Heart left ventricle (tissue), 7 donors: ENCODE data around the gene PEDS1.

DNA sequence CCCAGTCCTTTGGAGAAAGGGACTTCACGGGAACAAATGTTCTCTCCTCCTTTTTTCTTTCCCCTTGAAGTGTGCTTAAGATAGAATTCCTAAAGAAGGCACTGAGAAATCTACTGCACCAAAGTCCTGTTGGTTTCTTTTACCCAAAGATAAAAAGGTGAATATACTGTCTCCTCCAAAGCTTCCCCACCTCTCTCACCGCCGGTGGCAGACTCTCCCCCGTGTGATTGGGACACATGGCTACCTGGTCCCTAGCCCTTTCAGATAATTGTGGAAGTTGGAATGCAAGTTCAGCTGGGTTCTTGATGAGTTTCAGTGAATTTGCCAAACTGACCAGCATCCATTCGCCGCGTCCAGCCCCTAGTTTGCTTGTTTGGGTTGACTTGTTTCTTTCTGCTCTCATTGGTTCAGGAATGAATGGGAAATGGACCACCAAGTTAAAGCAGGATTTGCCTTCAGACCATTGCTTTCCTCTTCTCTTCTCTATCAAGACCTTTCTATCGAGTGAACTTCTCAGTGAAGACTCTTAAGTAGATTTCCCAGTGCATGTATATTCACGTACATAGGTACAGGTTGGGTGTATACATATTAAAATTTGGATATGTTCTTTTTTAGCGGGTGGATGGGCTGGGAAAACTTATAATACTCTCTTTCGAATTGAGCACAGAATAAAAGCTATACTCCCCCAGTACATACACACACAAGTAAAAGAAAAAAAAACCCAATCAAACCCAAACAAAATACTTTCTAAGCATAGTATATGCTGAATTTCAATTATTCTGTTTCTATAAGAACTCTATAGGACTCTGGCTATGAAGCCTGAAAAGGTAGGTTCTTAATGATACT, 91.7 kb upstream of the ZNFX1 start:
- PRO-cap, 6 experiments = no peak in any of the 6 experiments
- RAMPAGE, long total RNA, 2 experiments = no peak in any of the 2 experiments
- RRBS = no CpG with 5 or more reads among the region's 11 CpGs

DNA sequence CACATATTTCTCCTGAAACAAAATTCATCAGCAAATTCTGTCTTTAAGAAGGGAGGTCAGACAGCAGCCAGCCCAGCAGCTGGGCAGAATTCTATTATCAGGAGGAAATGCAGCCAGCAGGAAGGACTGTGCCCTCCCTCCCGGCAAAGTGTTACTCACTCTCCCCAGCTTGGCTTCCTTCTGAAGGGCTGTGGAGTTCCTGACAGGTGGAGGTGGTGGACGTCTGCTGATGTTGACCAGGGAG, 37.3 kb downstream of the KCNB1 start:
- PRO-cap, 6 experiments = no peak in any of the 6 experiments
- RAMPAGE, long total RNA, 2 experiments = no peak in any of the 2 experiments
- RRBS = 3% methylated on average over 1 of the region's 2 CpGs

DNA sequence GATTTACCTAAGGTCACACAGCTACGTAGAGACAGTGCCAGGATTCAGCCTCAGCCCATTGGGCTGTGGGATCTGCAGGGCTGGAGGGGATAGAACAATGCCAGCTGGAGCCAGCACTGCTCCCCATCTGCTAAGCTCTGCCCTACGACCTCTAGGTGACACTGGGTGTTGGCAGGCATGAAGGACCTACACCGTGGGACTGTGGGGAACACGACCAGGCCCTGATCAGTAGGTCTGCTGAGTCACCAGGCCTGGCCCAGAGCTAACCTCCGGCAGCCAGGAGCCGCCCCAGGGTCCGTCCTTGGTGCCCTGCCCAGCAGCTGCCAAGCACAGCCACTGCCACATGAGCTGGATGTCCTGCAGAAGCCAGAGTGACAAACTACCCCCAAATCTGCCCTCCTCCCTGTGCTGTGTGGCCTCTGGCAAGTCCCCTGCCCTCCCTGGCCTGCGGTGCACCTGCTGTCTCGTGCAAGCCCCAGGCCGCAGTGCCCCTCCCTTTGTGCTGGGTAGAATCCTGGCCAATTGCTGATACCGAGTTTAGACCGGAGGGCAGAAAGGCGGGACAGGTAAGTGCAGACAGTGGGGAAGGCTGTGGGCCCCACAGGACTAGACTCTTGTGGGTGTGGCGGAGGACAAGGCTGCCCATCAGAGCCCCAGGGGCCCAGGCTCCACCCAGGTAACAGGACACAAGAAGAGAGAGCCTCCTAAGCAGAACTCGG, 47.7 kb upstream of the PTGIS start:
- PRO-cap, 6 experiments = peak in 2 of 6 experiments; most common plus-strand start position 305 of the sequence (in 1); most common minus-strand start position 236 of the sequence (in 1)
- RAMPAGE, long total RNA, 2 experiments = no peak in any of the 2 experiments
- RRBS = no CpG with 5 or more reads among the region's 15 CpGs

DNA sequence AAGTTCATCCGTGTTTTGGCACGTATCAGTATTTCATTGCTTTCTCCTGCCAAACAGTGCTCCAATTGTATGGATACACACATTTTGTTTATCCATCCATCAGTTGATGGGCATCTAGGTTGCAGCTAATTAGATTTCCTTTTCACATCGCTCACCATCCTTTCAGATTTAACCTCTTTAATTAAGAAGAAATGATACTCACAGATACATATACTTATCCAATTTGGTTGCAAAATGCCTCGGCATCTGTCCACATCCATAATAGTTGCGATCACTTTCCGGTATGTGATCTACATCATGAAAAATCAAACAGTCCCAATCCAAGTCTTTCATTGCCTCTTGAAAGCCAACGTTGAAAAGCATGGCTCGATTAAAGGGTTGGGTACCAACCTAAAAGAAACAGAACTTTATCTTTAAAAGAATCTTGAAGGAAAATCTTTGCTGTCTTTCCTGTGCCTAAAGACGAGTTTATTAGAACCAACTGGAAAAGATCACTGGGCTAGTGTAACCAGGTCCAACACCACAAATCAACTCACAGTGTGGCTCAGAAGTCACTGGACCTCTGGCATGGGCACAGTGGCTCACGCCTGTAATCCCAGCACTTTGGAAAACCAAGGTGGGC, 72.5 kb upstream of the PTGIS start:
- PRO-cap, 6 experiments = no peak in any of the 6 experiments
- RAMPAGE, long total RNA, 2 experiments = no peak in any of the 2 experiments
- RRBS = no CpG with 5 or more reads among the region's 10 CpGs

DNA sequence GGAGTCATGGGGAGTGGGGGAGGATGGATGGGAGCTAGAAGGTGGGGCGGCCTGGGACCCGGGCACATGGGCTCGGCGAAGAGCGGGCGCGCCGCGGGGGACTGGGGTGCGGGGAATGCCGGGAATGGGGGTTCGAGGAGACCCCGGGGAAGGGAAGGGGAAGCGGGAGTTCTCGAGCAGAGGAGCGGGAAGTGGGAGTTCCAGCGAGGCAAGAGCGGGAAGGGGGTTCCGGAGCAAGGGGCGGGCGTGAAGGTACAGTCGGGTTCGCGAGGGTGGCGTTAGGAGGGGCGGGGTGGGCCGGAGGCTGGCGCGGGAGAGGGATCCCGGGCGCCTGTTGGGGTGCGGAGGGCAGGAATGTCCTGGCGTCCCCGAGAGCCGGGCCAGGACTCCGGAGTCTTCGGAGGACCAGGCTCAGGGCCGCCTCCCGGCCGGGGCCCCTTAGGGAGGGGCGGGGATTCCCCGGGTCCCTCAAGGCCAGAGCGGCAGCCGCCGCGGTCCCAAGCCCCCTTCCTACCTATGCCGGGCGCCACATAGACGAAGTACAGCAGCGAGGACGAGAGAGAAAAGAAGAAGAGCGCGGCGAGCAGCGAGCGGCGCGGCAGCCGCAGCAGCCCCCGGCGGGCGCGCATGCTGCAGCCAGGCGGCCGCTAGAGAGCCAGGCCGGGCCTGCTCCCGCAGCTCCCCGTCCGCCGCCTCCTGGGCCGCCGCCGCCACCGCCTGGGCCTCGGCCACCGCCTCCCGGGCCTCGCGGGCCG, 439 bp downstream of the B4GALT5 start:
- PRO-cap, 6 experiments = peak in 3 of 6 experiments; most common plus-strand start position 37 of the sequence (in 1); most common minus-strand start position 388 of the sequence (in 3)
- RAMPAGE, long total RNA, 2 experiments = no peak in any of the 2 experiments
- RRBS = 1% methylated on average over 69 of the region's 80 CpGs

- PRO-cap, 6 experiments = no peak in any of the 6 experiments
- RAMPAGE, long total RNA, 2 experiments = no peak in any of the 2 experiments
- RRBS = no CpG with 5 or more reads among the region's 12 CpGs
These were observed 7.3 kb upstream of the SLC9A8 start for GRCh38 chr20:49805198-49805956.

DNA sequence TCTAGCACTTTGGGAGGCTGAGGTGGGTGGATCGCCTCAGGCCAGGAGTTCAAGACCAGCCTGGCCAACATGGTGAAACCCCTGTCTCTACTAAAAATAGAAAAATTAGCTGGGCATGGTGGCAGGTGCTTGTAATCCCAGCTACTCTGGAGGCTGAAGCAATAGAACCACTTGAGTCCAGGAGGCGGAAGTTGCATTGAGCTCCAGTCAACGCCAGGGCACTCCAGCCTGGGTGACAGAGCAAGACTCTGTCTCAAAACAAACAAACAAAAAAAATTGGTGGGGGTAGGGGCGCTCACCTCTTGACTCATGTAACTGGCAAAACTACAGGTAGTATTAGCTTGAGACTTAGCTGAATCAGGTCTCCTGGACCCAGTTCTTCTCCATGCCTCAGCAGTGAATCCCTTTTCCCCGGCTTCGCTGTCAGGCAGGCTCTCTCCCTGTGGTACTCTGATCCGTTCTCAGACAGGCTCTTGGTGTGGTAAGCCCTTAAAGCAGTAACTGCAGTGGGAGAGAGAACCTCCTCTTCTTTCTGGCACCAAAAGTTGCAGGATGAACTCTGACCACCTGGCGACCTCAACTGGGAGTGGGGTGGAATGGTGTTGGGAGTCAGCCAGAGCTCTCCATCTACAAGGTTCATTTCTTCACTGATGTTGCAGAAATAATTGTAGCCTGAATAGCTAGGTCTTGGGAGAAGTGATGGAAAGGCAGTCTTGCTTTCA, 12.9 kb downstream of the SLC9A8 start:
- PRO-cap, 6 experiments = no peak in any of the 6 experiments
- RAMPAGE, long total RNA, 2 experiments = no peak in any of the 2 experiments
- RRBS = no CpG with 5 or more reads among the region's 8 CpGs

- PRO-cap, 6 experiments = peak in 6 of 6 experiments; most common plus-strand start chr20:50147567 (in 3); most common minus-strand start chr20:50147450 (in 6)
- RAMPAGE, long total RNA, 2 experiments = no peak in any of the 2 experiments
- RRBS = no CpG with 5 or more reads among the region's 23 CpGs
These were observed 6.5 kb downstream of the PEDS1 start for GRCh38 chr20:50146519-50147902.

DNA sequence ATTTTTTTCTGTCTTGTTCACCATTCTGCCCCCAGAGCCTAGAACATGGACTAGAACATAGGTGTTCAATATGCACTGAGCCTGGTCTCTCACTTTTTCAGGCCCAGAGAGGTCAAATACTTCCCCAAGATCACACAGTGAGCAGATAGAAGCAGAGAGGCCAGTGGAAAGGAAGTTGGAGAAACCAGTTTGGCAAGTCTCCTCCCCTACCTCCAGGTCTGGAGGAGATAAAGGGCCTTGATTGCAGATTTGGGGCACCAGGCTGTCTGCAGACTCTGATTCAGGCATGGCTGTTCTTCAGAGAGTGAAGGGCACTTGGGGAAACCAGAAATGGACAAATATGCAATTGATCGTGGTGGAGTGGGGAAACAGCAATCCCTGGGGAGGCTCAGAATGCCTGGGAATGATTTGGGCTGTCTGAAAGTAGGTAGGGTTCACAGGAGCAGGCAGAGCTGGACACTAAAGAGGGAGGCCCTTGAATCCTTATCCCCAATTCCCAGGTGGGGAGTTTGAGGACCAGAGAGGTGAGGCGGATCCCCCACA, 2.5 kb downstream of the PEDS1 start:
- PRO-cap, 6 experiments = no peak in any of the 6 experiments
- RAMPAGE, long total RNA, 2 experiments = no peak in any of the 2 experiments
- RRBS = no CpG with 5 or more reads among the region's 2 CpGs

- PRO-cap, 6 experiments = peak in 6 of 6 experiments; most common plus-strand start chr20:50153928 (in 6); most common minus-strand start chr20:50153723 (in 6)
- RAMPAGE, long total RNA, 2 experiments = no peak in any of the 2 experiments
- RRBS = under 1% methylated on average over 66 of the region's 92 CpGs
These were observed at the start of gene PEDS1 for GRCh38 chr20:50153500-50154192. Gene PEDS1, minus strand, starts transcription at chr20:50153723.

GRCh38 chr20:50165948-50166687, 12.6 kb upstream of the PEDS1 start:
- PRO-cap, 6 experiments = peak in 6 of 6 experiments; most common plus-strand start chr20:50166308 (in 4); most common minus-strand start chr20:50166200 (in 4)
- RAMPAGE, long total RNA, 2 experiments = start-site peak on the minus strand in 1 of 2 experiments, at chr20:50166109-50166119 at its widest, 11 reads per replicate
- RRBS = no CpG with 5 or more reads among the region's 16 CpGs

GRCh38 chr20:50191484-50191703, 764 bp downstream of the CEBPB start:
- PRO-cap, 6 experiments = peak in 2 of 6 experiments; most common plus-strand start chr20:50191598 (in 1); most common minus-strand start chr20:50191507 (in 1)
- RAMPAGE, long total RNA, 2 experiments = no peak in any of the 2 experiments
- RRBS = under 1% methylated on average over 19 of the region's 36 CpGs

DNA sequence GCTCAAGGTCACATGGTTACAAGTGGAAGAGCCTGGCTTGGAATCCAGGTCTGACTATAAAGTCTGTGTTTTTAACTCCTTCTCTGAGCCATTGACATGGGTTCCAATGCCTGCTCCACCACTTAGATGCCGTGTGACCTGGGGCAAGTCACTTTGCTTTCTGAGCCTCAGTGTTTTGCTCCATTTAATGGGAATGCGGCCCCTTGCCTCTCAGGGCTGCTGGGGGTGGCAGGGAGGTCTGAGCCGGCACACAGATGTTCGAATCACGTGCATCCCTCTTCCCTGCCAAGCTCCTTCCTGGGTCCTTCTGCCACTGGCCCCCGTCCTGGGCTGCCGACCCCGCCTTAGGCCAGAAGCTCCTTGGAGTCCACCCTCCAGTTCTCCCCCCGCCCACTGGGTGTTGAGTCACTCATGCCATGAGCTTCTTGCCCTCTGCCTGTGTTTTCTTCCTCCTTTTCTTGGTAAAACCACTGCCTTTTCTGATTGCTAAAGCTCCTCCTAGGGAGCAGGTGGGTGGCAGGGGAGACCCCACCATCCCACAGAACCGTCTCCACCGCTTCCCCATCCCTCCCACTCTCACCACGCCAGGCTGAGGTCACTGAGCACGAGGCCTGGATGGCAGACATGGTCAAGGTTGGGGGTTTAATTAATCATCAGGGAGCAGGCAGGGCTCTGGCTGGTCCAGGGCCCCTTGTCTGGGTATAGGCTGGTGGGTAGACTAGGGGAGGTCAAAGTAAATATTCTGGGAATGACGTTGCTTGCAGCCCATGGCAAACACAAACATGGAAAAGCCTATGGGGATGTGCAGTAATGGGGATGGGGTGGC, 35.8 kb downstream of the CEBPB start:
- PRO-cap, 6 experiments = no peak in any of the 6 experiments
- RAMPAGE, long total RNA, 2 experiments = no peak in any of the 2 experiments
- RRBS = no CpG with 5 or more reads among the region's 14 CpGs

- PRO-cap, 6 experiments = no peak in any of the 6 experiments
- RAMPAGE, long total RNA, 2 experiments = no peak in any of the 2 experiments
- RRBS = no CpG with 5 or more reads among the region's 5 CpGs
These were observed 113.3 kb downstream of the CEBPB start for GRCh38 chr20:50303898-50304408.

DNA sequence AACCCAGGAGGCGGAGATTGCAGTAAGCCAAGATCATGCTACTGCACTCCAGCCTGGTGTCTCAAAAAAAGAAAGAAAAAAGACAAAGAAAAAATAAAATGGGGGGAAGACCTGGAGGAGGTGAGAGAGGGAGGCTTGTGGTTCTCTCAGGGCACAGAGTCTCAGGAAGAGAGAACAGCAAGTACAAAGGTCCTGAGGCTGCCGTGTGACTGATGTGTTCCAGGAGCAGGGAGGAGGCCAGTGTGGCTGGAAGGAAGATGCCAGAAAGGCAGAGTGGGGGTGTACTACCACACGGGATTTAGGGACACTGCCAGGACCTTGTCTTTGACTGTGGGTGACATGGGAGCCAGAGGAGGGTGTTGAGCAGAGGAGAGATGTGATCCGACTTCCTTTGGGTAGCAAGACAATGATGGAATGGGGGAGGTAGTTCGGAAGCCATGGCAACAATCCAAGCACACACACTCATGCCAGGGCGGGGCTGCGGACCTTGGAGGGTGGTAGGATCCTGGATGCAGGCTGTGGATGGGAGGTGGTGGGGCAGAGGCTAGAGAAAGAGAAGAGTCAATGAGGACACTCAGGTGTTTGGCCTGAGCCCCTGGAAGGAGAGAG, 136.4 kb upstream of the PTPN1 start:
- PRO-cap, 6 experiments = no peak in any of the 6 experiments
- RAMPAGE, long total RNA, 2 experiments = no peak in any of the 2 experiments
- RRBS = no CpG with 5 or more reads among the region's 7 CpGs

DNA sequence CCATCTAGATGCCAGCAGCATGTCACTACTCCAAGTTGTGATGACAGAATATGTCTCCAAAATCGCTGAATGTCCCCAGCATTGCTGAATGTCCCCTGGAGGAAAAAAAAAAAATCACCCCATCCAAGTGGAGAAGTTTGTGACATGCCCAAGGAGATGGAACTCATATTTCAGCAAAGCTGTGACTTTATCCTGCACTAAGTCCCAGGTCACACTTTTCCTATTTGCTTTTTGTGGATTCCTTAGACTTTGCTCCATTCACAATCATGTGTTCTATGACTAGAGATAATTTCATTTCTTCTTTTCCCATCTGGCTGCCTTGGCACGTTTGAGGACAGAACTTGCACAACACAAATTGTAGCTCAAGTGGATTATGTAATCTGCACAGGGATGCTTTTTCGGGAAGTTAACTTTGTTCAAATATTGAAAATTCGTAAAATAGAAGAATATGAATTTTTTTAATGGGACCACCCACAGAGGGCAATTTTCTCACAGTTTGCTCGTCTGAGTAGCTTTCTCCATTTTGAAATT, 100.7 kb upstream of the PTPN1 start:
- PRO-cap, 6 experiments = no peak in any of the 6 experiments
- RAMPAGE, long total RNA, 2 experiments = no peak in any of the 2 experiments
- RRBS = no CpG with 5 or more reads among the region's 5 CpGs

DNA sequence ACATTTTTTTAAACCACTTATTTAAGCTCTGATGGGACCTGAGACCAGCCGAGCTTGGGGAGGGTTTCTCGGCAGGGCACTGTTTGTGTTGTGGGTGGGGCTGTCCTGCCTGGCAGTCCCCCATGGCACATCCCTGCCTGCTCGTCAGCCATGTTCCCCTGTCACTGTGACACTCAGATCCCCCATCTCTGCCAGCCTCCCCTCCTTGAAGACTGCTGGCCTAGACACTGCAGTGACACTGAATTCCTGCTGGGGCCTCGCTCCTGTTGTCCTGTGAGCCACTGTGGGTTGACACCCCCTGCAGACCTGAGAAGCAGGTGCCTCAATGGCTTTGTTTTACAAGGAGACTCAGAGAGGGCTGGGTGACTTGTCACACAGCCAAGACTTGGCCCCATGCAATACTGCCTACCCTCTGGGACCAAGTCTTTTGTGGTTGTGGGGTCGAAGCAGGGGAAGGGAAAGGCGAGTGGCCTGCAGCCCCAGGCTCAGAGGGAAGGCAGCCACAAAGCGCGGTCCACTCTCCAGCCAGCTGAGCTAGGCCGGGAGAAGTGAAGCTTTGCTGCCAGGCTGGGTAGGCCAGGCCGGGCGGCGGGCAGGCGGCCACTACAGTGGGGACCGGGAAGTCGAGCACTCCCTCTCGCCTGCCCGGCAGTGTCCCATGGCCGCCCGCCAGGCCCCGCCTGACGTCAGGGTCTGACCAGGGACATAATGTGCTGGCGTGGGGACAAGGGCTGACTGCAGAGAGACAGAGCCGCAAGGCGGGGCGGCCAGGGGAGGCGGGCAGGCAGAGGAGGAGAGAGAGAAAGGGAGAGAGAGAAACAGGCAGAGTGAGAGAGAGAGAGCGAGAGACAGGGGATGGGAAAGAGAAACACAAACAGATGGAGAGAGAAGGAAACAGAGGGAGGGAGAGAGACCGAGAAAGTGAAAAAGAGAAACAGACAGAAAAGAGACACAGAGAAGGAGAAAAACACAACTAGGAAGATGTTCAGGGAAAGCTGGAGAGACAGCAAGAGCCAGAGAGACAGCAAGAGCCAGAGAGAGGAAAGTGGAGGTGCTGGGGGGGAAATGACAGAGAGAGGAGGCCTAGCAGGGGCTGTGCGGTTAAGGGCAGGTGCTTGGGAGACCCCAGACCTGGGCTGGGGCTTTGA, 94.7 kb upstream of the PTPN1 start:
- PRO-cap, 6 experiments = peak in 6 of 6 experiments; most common plus-strand start position 825 of the sequence (in 4); most common minus-strand start position 610 of the sequence (in 4)
- RAMPAGE, long total RNA, 2 experiments = no peak in any of the 2 experiments
- RRBS = under 1% methylated on average over 1 of the region's 29 CpGs

GRCh38 chr20:50427706-50428158, 82.5 kb upstream of the PTPN1 start:
- PRO-cap, 6 experiments = peak in 1 of 6 experiments; most common plus-strand start chr20:50428015 (in 1); most common minus-strand start chr20:50427861 (in 1)
- RAMPAGE, long total RNA, 2 experiments = no peak in any of the 2 experiments
- RRBS = no CpG with 5 or more reads among the region's 8 CpGs

- PRO-cap, 6 experiments = peak in 1 of 6 experiments; most common plus-strand start chr20:50456054 (in 1); most common minus-strand start chr20:50455952 (in 1)
- RAMPAGE, long total RNA, 2 experiments = no peak in any of the 2 experiments
- RRBS = 16% methylated on average over 3 of the region's 15 CpGs
These were observed 54.6 kb upstream of the PTPN1 start for GRCh38 chr20:50455387-50456169.

DNA sequence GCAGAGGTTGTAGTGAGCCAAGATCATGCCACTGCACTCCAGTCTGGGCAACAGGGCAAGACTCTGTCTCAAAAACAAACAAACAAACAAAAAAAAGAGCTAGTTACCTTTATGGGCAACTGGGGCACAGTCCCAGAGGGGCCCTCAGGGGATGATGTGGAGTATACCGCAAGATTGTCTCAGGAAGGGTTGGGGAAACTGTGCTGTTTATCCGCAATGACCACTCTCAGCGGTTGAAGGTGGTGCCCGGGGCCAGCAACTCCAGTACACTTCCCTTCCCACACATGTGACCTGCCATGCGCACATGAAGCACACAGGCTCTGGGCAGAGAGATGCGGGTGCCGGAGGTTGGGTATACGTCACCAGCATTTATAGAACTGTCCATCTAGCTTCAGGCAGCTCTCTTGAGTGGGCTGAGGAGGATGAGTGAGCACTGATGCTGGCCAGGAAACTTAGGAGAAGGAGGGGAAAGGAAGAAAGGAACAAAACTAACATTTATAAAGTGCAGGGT, 26.8 kb upstream of the PTPN1 start:
- PRO-cap, 6 experiments = peak in 6 of 6 experiments; most common plus-strand start position 398 of the sequence (in 6); most common minus-strand start position 241 of the sequence (in 4)
- RAMPAGE, long total RNA, 2 experiments = no peak in any of the 2 experiments
- RRBS = 1% methylated on average over 3 of the region's 8 CpGs